ENCODE measurements around the genes KATNA1, LATS1, NUP43 and ULBP1.

- PRO-cap, 6 experiments, result peak in 1 of 6 experiments; most common plus-strand start chr6:148455571 (in 1)
- RAMPAGE, long total RNA, 2 experiments, result no peak in any of the 2 experiments
- RRBS, result no CpG with 5 or more reads among the region's 13 CpGs
Measured at GRCh38 chr6:148455105-148455786, 112.6 kb downstream of the SASH1 start.

GRCh38 chr6:148760724-148762036 lies 14.3 kb downstream of the UST start:
- PRO-cap, 6 experiments, result peak in 2 of 6 experiments; most common plus-strand start chr6:148761408 (in 2); most common minus-strand start chr6:148761317 (in 1)
- RAMPAGE, long total RNA, 2 experiments, result no peak in any of the 2 experiments
- RRBS, result 6% methylated on average over 2 of the region's 22 CpGs

DNA sequence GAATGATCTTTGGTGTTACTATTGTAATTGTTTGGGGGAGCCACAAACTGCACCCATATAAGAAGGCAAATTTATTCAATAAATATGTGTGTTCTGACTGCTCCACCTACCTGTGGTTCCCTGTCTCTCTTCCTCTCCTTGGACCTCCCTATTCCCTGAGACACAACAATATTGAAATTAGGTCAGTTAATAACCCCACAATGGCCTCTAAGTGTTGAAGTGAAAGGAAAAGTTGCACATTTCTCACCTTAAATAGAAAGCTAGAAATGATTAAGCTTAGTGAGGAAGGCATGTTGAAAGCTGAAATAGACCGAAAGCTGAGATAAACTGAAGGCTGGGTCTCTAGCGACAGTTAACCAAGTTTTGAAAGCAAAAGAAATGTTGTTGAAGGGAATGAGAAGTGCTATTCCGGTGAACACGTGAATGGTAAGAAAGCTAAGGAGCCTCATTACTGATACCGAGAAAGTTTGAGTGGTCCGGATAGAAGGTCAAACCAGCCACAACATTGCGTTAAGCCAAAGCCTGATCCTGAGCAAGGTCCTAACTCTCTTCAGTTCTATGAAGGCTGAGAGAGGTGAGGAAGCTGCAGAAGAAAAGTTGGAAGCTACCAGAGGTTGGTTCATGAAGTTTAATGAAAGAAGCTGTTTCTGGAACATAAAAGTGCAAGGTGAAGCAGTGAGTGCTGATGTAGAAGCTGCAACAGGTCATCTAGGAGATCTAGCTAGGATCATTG lies 34.2 kb downstream of the UST start:
- PRO-cap, 6 experiments, result no peak in any of the 6 experiments
- RAMPAGE, long total RNA, 2 experiments, result no peak in any of the 2 experiments
- RRBS, result 48% methylated on average over 2 of the region's 7 CpGs

- PRO-cap, 6 experiments, result no peak in any of the 6 experiments
- RAMPAGE, long total RNA, 2 experiments, result no peak in any of the 2 experiments
- RRBS, result no CpG with 5 or more reads among the region's 5 CpGs
Measured at GRCh38 chr6:148797259-148797745, 50.5 kb downstream of the UST start.

DNA sequence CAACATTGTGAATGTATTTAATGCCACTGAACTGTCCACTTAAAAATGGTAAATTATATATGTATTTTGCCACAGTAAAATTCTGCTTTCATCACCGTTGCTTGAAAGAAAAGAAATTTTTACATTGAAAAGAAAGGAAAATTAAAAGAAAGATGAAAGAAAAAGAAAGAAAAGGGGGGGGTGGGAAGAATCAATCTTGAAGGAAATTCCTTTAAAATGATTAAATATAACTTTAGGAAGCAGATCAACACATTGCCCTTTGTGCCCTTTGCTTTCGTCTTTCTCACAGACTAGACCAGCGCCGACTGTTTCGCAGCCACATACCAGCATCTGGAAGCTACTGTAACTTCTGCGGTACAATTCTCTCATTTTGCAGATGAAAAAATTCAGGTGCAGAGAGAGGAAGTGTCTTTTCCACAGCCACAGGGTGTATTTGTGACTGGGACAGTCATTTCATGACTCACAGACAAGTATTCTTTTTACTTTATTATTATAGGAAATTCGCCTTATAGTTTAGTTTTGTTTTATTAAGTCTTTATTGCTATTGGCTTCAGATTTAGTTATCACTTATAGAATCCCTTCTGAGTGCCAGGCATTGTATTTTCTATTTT lies 84.2 kb downstream of the UST start:
- PRO-cap, 6 experiments, result no peak in any of the 6 experiments
- RAMPAGE, long total RNA, 2 experiments, result no peak in any of the 2 experiments
- RRBS, result no CpG with 5 or more reads among the region's 7 CpGs

DNA sequence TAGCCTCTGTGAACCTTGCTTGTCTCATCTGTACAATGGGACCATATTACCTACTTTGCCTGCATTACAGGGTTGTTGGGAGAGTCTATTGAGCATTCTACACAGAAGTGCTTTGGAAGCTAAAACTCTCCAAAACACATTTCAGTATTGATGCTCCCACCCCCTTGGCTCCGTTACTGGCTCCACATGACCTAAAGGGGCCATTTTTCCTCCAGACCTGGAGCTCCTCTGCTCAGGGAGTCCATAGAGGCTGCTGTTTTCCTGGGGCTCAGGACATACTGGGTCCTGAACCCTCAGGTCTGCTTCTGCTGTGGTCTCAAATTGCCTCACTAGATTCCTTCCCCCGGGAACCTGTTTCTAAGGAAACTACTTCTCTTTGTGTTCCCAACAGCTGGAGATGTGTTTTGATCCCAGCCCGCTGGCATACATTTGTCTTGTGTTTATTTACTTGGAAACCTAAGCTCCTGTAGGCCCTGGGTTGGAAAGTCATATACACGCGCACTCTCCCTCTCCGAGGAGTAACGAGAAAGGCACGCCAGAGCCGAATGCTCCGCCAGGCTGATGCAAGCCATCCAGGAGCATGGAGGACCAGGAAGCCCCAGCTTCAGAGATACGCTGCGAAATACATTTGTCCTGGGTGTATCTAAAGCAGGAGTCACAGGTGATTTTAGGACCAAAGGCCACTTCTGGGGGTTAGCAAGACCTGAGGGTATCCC lies 222.8 kb downstream of the UST start:
- PRO-cap, 6 experiments, result no peak in any of the 6 experiments
- RAMPAGE, long total RNA, 2 experiments, result no peak in any of the 2 experiments
- RRBS, result no CpG with 5 or more reads among the region's 12 CpGs

DNA sequence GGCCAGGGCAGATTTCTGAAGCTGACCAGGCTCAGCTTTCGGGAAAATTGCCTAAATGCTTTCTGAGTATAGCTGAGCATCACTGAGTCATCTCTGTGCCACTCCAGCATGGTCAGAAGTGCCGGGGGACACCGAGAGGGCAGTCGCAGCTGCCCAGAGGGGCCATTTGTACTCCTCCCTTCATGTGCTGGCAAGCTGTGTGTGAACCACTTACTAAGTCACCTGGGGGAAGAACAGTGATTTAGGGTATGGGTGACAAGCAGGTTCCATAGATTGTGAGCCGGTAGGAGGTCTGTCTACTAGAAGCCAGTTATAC lies 147.6 kb upstream of the TAB2 start:
- PRO-cap, 6 experiments, result peak in 1 of 6 experiments; most common plus-strand start position 115 of the sequence (in 1)
- RAMPAGE, long total RNA, 2 experiments, result no peak in any of the 2 experiments
- RRBS, result no CpG with 5 or more reads among the region's 5 CpGs

DNA sequence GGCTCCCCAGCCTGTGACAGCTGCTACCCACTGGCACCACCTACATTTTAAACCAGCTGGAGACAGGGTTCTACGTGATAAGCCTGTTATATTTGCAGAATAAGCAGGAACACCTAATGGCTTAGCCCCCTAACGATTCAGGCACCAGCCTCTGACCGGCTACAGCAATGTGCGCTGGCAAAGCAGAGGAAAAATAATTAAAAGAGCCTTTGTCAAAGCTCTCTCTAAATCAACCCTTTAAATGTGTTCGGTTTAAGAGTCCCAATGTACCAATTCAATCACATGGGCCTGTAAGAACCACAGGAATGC lies 89.1 kb upstream of the TAB2 start:
- PRO-cap, 6 experiments, result peak in 1 of 6 experiments; most common minus-strand start position 153 of the sequence (in 1)
- RAMPAGE, long total RNA, 2 experiments, result no peak in any of the 2 experiments
- RRBS, result no CpG with 5 or more reads among the region's 5 CpGs

- PRO-cap, 6 experiments, result peak in 1 of 6 experiments; most common plus-strand start chr6:149318456 (in 1)
- RAMPAGE, long total RNA, 2 experiments, result no peak in any of the 2 experiments
- RRBS, result under 1% methylated on average over 7 of the region's 27 CpGs
Measured at GRCh38 chr6:149318258-149318856, 845 bp downstream of the TAB2 start.

DNA sequence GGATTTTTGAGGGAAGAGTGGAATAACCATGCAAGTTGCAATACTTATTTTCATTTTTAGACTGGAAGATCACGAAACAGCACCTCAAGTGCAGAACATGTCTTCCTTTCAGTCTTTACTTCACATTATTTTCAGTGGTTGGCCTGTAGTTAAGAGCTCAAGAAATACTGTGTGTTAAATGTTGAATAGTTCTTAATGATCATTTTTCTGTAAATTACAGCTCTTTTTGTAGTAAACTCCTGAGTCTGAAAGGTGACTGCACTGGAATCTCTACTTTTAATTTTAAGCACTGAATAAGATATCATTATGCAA lies 5.3 kb downstream of the TAB2 start:
- PRO-cap, 6 experiments, result no peak in any of the 6 experiments
- RAMPAGE, long total RNA, 2 experiments, result no peak in any of the 2 experiments
- RRBS, result no CpG with 5 or more reads among the region's 1 CpG

DNA sequence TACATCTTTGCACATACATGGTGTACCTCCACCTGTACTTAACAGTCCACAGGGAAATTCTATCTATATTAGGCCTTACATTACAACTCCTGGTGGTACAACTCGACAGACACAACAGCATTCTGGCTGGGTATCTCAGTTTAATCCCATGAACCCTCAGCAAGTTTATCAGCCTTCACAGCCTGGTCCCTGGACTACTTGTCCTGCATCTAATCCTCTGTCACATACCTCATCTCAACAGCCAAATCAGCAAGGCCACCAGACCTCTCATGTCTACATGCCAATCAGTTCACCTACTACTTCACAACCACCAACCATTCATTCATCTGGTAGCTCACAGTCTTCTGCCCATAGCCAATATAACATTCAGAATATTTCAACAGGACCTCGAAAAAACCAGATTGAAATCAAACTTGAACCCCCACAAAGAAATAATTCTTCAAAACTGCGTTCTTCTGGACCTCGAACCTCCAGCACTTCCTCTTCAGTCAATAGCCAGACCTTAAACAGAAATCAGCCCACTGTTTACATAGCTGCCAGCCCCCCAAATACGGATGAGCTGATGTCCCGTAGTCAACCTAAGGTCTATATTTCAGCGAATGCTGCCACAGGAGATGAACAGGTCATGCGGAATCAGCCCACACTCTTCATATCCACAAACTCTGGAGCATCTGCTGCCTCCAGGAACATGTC lies 21.4 kb upstream of the SUMO4 start:
- PRO-cap, 6 experiments, result no peak in any of the 6 experiments
- RAMPAGE, long total RNA, 2 experiments, result no peak in any of the 2 experiments
- RRBS, result no CpG with 5 or more reads among the region's 8 CpGs

DNA sequence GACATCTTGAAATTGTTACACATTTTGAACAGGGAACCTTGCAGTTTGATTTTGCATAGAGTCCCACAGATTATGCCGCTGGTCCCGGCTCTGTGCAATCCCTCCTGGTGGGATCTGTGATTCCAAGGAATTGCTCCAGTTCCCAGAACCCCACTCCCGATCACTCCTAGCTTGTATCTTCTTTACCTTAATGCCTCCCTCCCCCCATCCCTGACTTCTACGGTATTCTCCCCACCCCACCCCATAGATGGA lies 38.4 kb downstream of the ZC3H12D start:
- PRO-cap, 6 experiments, result no peak in any of the 6 experiments
- RAMPAGE, long total RNA, 2 experiments, result no peak in any of the 2 experiments
- RRBS, result no CpG with 5 or more reads among the region's 4 CpGs

GRCh38 chr6:149451328-149451896 lies 33.4 kb downstream of the ZC3H12D start:
- PRO-cap, 6 experiments, result no peak in any of the 6 experiments
- RAMPAGE, long total RNA, 2 experiments, result no peak in any of the 2 experiments
- RRBS, result 12% methylated on average over 26 of the region's 47 CpGs

GRCh38 chr6:149566961-149567323 lies 767 bp downstream of the GINM1 start:
- PRO-cap, 6 experiments, result peak in 4 of 6 experiments; most common minus-strand start chr6:149567058 (in 3)
- RAMPAGE, long total RNA, 2 experiments, result no peak in any of the 2 experiments
- RRBS, result no CpG with 5 or more reads among the region's 29 CpGs

DNA sequence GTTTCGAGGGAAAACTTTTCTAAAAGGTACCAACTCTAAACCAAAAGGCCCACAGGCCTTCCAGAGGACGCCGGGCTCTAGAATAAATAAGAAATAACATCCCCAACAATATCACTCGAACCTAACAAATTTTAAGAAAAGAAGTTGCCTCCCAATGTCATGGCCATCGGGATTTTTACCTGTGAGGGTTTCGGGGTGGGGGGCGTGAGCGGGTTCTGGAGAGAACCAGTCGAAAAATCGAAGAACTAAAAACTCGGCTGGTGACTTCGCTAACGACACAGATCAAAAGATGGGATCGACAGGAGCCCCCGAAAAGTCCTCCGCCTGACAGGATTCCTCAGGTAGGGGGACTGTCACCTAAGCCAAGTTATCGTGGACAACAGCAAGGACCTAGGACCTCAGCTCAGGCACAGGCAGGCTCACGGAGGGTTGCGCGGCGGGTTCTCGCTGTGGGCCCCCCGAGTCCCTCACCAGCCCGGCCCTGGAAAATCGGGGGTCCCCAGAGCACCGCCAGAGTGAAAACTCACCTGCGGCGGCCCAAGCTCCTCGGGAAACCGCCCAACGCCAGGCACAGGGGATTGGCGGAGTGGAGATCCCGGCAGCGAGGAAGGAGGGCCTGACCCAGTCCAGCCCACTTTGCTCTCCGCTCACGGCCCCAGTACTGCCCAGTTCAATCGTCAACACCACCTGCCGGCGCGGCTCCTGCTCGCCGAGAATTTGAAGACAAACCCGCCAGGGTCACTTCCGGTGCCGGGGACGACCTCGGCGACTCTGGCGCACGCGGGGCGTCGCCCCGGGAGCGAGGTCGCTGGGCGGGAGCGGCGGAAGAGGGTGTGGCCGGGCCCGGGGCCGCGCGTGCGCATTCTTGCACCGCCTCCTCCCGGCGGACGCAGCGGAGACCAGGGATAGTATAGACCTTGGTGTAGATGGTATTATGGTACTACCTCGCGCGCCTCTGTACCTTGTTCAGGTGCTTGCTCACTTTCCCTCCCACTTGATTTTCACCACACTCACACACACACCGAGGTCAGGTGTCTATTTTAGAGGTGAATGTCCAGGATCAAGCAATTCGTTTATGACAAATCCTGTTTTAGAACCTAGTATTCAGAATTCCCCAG lies at the start of gene KATNA1:
TSS of gene KATNA1 (minus strand) at position 773 of the 1,118 bp plus-strand sequence.
- PRO-cap, 6 experiments, result peak in 6 of 6 experiments; most common plus-strand start position 862 of the sequence (in 5); most common minus-strand start position 773 of the sequence (in 6)
- RAMPAGE, long total RNA, 2 experiments, result start-site peak on the minus strand in 2 of 2 experiments, centred at positions 564 to 747 of the sequence, 17 to 253 reads per replicate
- RRBS, result under 1% methylated on average over 35 of the region's 75 CpGs

DNA sequence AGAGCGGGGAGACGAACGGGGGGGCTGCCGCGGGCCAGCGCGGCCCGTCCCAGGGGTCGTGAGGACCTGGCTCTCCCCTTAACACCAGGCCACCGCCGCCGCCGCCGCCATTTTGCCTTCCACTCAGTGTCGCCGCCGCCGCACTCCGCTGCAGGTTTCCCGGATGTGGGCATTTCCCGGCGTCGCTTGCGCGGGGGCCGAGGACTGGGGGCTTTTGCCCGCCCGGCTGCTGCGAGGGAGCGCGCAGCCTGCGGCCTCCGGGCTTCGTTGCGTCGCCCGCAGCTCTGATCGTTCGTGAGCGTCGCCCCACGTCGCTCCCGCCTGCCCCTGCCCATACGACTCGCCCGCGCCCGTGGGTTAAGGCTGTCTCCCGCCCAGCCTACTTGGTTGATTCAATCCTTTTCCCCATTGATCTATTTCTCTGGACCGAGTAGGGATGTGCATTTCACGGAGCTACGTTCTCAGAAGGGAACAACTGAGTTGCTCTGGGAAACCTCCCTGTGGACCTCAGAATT lies at the start of gene LATS1:
TSS of gene LATS1 (minus strand) at position 150 of the 515 bp plus-strand sequence.
- PRO-cap, 6 experiments, result peak in 6 of 6 experiments; most common plus-strand start position 207 of the sequence (in 5); most common minus-strand start position 150 of the sequence (in 6)
- RAMPAGE, long total RNA, 2 experiments, result start-site peak on the minus strand in 2 of 2 experiments, centred at positions 136 to 144 of the sequence, 82 to 99 reads per replicate
- RRBS, result under 1% methylated on average over 6 of the region's 53 CpGs

DNA sequence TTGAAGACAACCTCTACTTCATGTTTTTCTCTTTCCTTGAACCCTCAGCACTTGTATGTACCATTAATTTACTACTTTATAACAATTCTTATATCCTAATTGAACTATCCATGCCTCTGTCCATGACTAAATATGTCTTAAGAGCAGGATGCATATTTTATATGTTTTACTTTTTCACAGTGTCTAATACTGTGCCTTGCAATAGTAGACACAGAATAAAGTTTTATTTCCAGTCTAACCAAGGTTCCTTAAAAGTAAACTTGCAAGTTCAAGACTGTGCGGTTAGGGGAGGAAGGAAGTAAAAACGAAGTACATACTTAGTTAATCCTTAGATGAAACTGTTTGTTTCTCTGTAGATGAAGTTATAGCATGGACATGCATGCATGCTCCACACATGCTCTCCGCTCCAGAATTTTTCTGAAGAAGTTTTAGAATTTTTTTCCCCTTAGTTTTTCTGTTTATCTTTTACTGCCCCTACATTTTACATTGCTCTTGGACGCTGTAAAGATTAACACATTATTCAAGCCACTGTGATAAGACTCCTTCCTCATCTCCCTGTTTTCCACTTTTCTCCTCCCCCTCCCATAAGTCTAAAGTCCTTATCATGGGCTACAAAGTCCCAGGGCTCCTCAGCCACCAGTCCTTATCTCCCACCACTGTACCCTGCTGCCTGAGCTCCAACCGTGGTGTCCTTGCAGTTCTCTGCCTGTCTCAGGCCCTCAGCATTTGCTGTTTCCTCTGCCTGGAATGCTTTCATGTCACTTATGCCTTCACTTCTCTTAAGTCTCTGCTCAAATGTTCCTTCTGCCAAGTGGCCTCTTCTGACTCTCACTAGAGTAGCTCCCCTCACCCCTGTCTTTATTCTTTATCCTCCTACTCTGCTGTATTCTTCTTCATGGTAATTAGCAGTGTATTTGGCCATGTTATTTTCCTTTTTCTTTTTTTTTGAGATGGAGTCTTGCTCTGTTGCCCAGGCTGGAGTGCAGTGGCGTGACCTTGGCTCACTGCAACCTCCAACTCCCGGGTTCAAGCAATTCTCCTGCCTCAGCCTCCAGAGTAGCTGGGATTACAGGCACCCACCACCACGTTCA lies 10.5 kb upstream of the LATS1 start:
- PRO-cap, 6 experiments, result no peak in any of the 6 experiments
- RAMPAGE, long total RNA, 2 experiments, result no peak in any of the 2 experiments
- RRBS, result no CpG with 5 or more reads among the region's 8 CpGs

DNA sequence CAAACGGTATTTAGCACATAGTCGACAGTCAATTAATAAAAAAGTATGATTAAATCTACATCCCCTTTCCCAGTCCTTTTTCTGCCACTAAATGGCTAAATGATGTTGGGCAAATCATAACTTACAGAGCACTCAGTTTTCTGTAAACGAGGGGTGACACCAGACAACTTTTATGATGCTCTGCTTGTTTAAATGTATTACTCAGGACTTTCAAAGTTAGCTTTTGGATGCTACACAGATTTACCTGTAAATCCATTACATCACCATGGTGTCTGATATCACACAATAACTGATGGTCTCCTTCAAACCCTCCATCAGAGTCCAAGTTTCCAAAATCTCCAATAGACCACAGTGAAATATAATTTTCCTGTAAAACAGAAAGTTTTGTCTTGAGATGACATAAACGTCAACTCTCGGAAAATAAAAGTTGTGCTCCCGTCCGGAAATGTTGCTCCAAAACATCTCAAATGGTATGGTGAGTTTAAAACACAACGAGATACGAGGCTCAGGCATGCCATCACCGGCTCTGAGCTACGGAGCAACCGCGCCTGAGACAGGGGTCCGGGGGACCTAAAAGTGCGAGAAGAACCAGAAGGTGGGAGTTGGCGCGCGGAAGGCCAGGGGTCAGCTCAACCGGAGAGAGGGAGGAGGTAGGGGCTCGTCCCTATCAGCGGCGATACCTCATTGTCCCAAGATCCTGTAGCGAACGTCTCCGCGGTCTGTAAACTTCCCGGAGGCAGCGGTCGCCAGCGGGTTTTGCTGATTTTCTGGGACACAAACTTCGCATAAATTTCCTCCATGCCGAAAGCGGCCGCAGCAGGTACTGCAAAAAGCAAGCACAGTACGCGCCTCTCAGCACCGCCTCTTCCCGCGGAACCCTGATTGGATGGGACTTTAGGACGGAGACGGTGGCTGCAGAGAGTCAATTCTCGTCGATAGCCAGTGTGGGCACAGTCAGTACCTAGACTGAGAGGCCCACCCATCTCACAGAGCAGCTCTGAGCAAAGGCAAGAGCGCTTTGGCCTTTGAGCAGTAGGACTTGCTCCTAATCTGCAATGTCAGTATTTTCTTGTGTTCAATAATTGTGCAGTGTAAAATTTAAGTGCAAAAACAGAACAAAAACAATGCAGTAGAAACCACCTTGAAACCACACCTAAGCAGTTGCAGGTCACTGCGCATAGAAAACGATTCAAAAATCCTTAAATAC lies at the start of gene NUP43:
TSS of gene NUP43 (minus strand) at position 834 of the 1,207 bp plus-strand sequence.
- PRO-cap, 6 experiments, result peak in 6 of 6 experiments; most common plus-strand start position 925 of the sequence (in 5); most common minus-strand start position 843 of the sequence (in 3)
- RAMPAGE, long total RNA, 2 experiments, result start-site peak on the minus strand in 2 of 2 experiments, centred at positions 806 to 824 of the sequence, 59 to 113 reads per replicate
- RRBS, result 1% methylated on average over 19 of the region's 46 CpGs

GRCh38 chr6:149810372-149811491 lies 53.4 kb downstream of the LRP11 start:
- PRO-cap, 6 experiments, result no peak in any of the 6 experiments
- RAMPAGE, long total RNA, 2 experiments, result no peak in any of the 2 experiments
- RRBS, result no CpG with 5 or more reads among the region's 3 CpGs

GRCh38 chr6:149963491-149964328 lies at the start of gene ULBP1:
ULBP1 (plus strand) TSS chr6:149963943.
- PRO-cap, 6 experiments, result peak in 6 of 6 experiments; most common plus-strand start chr6:149963943 (in 4); most common minus-strand start chr6:149963821 (in 2)
- RAMPAGE, long total RNA, 2 experiments, result start-site peak on the plus strand in 1 of 2 experiments, at chr6:149963970-149964007 at its widest, 6 reads per replicate
- RRBS, result under 1% methylated on average over 12 of the region's 72 CpGs